Placental epithelial cell (primary cell): ENCODE measurements around the genes PDK4, TAC1 and BRI3.

GRCh38 chr7:95396619-95397397 lies 633 bp upstream of the PON3 start:
- CAGE, long polyA plus RNA, result no peak

DNA sequence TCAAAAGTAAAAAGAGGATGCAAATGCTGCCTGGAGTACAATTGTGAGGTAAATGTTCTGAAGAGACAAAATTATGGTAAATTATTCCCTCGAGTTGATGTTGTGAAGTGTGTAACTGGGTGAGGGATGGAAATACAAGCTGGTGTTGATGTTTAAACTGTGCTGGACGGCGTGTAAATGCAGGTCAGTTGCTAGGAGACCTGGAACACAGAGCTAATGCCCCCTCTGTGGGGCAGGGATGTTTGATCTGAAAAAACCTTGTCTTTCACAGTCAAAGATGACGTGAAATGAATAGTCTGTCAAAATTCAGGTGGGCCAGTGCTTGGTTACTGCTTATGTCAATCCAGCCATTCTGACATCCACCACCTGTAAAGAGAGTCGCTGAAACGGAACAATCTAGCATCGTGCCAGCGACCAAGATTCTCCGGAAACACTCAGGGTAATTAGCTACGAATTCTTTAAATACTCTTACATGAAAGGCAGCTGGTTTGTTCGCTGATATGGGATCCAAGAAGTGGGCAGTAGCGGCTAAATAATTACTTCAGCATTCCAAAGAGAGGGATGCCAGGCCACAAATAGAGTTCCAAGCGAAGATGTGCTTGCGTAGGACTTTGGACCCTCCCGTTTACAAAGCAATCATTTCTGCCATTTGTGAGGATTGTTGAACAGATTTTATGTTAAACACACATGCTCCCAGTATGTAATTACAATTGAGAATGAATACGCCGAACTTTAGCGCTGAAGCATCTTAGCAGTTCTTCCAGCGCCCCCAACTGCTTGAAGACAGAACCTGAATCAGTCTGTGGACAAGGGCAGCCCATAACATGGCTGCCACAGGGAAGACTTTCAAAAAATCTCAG lies 7.4 kb upstream of the ASB4 start:
- CAGE, long polyA plus RNA, result no peak

DNA sequence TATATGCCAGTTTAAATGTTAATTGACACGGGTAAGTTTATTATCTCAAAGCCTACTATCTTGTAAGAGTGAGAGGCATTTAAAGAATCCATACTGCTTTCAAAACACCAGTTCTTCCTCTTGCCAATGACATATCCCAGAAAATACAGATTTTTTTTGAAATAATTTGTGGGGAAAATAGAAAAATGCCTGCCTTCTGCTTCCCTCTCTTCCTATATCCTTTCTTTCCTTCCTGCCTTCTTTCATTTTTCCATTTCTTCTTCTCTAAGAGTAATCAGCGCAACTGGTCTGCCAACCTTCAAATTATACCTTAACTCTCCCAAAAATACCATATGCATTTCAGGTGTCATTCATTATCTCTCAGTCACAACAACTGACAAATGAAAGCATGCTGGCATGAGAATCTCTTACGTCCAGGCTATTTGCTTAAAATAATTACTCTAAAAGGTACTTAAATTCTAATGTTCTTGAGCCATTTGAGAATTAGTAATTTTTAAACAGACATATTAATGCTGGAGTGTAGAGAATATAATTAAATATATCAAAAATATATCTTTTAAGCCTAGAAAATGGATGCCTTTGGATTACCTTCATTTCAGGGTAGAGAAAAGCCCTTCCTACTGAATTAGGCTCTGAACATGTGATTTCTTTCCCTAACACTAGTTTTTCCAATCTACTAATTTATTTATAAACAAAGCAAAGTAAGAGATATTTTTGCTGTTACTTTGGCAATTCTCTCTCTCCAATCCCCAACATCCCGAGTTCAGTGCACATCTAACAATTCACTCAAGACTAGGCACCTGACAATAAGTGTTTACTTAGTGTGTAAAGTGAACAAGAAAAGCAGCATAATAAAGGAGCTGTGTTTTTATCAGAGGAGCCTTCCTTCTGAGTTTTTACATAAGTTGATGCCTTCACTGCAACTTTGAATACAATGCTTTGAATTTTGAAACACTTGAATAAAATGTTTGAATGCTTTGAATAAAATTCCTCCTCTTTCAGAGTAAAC lies 11.9 kb downstream of the PDK4 start:
- CAGE, long polyA plus RNA, result no peak

DNA sequence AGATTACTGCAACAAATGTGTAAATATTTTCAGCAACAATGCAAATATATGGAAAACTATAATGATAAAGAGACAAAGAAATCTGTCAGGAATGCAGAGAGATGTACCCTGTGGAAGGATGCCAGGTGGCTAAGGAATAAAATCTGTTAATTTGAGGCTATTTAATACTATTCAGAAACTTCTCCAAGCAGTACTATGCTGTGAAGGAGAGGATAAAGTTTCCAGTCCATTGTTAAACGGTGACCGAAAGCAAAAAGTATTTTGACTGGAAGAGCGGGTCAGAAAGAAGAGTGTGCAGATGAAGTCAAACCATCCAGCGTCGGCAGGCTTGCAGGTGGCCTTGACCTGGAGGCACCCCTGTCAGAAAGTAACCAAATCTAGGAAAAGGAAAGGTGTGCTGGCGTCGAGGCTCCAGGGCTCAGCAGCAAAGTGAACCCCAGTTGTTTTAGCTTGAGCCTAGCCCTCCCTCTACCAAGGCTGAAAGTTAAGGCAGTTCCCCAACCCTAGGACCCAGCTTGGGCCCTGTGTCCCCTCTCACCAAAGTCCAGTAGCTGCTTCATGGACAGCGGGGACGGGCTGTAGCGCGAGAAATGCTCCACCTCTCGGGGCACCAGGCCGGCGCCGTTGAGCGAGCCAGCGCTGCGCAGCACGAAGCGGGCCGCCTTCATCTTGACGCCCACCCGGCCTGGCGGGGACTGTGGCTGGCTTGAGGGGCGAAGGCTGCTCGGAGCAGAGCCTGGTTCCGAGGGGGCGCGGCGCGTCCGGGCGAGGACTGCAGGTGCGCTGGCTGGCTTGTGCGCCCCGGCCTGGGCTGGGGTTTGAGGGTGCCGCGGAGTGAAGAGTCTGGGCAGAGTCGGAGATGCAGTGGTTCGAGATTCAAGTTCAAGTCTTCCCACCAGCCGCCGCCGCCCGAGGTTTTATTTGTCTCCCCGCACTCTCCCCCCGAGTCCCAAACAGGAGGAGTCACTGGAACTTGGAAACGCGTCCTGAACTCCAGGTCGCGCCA lies at the start of gene PDK4:
PDK4 (minus strand) TSS at position 891 of the 1,006 bp plus-strand sequence.
- CAGE, long polyA plus RNA, result no peak

DNA sequence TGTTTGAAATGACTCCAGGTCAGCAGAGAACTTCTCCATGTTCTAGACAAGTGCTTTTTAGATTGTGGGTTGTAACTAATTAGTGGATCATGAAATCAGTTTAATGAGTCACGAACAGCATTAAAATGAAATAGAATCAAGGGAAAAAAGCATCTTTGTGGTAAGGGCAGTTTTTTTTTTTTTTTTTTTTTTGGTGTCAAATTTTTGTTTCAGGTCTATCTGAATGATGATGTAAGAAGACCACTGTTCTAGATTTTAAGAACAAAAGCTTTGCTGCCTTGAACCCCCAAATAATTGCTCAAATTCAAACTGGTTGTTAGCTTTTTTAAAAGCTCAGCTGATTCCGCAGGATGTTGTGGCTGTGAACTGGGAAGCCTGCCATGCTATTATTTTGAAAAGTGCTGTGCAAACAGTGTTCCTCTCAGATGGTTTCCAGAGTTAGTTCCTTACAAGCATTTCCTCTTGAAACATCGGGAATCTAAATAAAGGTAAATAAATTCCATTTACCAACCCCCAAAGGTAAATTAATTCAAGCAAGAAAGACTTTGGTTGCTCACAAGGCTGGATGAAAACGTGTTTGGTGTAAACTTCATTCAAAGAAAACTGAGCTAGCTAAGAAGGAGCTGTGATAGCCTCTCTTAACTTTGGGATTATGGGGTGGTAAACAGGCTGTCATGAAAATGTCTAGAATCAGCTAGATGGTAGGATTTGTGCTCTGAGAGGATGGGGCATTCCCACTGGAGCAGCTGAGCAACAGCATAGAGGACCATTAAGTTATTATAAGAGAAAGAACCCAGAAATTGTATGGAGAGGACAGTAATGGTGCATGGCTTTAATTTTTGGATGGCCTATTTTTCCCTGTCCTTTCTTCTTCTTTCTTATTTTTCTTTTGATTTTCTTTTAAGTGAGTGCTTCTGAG lies 13.3 kb upstream of the PDK4 start:
- CAGE, long polyA plus RNA, result no peak

- CAGE, long polyA plus RNA, result no peak
These were observed 11.6 kb downstream of the DYNC1I1 start for GRCh38 chr7:95784007-95784237.

DNA sequence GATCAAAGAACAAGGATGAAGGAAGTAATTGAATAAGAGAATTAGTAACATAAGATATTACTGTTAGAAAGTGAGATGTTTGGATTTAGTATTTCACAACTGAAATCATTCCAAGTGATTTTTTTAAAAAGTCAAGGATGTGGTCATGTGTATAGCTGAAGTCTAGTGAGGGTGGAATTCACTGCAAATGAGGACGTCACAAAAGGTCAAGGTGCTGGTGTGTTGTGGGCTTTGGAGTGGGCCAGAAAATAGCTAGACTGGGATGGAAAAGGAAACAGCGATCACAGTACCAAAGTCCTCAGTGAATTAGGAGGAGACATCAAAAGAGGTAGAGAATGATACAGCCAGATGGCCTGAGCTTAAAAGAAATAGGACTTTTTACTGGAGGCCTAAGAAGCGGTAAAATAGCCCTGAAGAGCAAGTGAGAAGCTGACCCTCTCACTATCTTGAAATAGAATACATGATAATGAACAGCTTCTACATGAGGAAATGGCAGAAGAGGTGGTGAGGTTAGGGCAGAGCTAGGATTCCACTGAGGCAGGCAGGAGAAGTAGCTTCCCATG lies 272.9 kb downstream of the DYNC1I1 start:
- CAGE, long polyA plus RNA, result no peak

DNA sequence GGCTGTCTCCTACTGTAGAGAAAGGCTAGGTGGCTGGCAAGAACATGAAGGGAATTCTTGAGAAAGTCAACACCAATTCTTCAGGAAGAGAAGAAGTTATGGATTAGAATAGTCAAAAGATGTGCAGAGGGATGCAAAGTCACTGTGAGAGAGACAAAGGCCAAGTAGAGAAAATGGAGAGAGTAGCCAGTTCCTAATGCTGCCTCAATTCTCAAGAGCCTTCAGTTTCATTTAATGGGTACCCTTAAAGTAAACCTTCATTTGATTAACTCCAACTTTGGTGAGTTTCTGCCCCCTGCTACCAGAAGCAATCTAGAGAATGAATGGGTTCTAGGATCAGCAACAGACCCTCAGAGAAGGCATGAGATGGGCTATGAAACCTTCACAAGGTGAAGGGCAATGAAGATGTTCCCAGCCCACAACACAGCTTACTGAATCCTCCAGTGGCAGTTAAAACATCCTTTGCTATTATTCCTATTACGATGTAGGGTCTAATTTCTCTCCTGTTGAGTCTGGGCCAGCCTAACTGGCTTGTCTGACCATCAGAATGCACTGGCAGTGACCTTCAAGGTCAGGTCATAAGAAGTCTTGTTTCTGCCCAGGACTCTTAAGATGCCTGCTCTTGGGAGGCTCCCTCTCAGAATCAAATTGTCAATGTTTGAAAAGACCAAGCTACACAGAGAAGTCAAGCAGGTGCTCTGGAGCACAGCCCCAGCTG lies 159.1 kb downstream of the SLC25A13 start:
- CAGE, long polyA plus RNA, result no peak

DNA sequence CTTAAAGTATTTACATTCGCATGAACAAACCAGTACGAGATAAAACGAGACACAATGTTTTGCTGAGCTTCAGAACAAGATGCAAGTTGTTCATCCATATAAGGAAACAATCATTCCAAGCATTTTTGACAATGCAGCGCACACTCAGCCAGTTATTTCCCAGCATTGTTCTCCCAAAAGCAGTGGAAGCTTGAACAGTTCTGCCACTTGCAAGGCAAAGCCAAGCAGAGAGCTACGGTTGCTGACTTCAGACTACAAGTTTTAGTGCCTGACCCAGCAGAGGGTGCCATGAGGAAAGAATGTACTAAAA lies 152.5 kb downstream of the SLC25A13 start:
- CAGE, long polyA plus RNA, result no peak

- CAGE, long polyA plus RNA, result no peak
These were observed 142.5 kb downstream of the SLC25A13 start for GRCh38 chr7:96179347-96179893.

- CAGE, long polyA plus RNA, result no peak
These were observed 79.4 kb upstream of the SLC25A13 start for GRCh38 chr7:96401245-96401679.

DNA sequence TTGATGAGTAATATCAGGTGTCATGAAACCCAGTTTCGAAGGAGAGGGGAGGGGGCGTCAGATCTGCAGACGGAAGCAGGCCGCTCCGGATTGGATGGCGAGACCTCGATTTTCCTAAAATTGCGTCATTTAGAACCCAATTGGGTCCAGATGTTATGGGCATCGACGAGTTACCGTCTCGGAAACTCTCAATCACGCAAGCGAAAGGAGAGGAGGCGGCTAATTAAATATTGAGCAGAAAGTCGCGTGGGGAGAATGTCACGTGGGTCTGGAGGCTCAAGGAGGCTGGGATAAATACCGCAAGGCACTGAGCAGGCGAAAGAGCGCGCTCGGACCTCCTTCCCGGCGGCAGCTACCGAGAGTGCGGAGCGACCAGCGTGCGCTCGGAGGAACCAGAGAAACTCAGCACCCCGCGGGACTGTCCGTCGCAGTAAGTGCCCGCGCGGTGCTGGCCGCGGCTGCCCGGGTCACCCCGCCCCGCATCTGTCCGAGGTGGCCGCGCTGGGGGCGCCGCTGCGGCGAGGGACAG lies at the start of gene TAC1:
TAC1 (plus strand) TSS at position 321 of the 529 bp plus-strand sequence.
- CAGE, long polyA plus RNA, result no peak

DNA sequence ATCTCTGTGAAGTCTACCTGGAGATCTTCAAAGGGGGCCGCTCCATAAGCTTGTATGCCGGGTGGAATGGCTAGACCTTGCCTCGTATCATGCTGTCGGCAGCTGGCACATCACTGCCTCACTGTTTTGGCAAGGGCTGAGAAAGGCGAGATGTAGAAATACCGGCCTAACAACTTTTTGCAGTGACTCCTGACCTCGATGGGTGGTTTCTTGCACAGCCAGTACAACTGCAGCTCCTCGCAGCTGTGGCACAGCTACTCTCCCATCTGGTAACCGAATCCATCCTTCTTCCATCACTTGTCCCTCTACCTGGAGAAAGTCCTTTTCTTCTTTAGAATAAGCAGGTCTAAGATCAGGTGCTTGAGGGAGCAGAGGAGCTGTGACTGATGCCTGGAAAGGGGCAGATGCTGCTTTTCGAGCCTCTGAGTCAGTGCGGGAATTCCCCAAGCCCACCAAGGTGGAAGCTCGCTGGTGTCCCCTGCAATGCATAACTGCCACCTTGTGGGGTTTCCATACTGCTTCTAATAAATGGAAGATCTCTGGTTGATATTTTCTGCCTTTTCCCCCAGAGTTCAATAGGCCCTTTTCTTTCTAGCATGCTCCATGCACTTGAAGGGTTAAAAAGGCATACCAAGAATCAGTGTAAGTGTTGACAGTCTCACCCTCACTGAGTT lies 38.3 kb downstream of the OCM2 start:
- CAGE, long polyA plus RNA, result no peak

- CAGE, long polyA plus RNA, result no peak
These were observed 8.7 kb upstream of the BHLHA15 start for GRCh38 chr7:98202336-98203090.

DNA sequence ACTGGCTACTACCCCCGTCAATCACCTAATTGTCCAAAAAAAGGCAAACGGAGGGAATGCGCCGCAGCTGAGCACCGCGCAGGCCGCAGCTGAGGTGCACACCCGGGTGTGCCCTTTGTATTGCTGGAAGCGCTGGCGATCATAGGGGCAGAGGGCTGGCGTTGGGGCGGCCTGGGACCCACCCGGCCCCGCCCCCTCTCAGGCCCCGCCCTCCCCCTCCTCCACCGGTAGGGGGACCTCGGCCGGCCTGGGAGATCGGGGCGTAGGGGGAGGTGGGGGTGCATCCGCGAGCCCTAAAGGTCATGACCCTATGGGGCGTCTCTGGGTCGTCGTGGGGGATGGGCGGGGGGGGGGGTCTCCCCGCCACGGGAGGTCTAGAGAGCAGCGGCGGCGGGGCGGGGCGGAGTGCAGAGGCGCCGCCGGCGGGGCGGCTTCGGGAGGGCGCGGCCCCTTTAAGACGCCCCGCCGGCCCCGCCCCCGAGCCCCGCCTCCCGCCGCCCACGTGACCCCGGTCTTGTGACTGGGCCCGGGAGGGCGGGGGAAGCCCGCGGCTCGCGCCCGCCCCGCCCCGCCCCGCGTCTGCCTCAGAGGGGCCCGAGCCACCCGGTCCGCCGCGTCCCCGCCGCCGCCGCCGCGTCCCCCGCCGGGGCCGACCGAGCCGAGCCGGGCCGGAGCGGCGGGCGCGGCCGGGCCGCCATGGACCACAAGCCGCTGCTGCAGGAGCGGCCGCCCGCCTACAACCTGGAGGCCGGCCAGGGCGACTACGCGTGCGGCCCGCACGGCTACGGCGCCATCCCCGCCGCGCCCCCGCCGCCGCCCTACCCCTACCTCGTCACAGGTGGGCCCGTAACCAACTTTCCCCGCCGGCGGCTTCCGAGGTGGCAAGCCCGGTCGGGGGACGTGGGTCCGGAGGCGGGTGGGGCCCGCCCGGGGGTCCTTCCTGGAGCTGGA lies at the start of gene BRI3:
BRI3 (plus strand) TSS at position 587 of the 951 bp plus-strand sequence.
- CAGE, long polyA plus RNA, result no peak

DNA sequence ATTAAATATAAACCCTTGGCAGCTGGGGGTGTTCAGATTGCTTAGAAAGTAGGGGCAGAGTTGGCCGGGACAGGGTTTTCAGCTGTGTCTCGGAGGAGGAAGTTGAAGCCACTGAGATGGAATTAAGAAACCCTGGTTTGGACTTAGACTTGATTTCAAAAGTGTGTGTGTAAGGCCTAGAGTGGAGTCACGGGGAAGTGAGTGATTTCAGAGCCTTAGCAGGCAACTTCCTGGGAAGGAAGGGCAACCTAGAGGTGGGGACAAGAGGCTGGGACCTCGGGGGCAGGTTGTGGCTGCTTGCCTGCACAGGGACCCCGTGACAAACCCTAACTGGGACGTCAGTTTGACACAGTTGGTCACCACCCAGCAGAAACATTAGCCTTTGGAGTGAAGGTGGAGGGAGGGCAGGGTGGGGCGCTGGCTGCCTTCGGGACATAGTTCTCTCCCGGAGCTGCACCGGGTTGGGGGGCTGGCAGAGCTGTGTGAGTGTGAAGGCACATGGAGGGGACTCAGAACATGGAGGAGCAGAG lies 1.7 kb downstream of the BRI3 start:
- CAGE, long polyA plus RNA, result no peak

DNA sequence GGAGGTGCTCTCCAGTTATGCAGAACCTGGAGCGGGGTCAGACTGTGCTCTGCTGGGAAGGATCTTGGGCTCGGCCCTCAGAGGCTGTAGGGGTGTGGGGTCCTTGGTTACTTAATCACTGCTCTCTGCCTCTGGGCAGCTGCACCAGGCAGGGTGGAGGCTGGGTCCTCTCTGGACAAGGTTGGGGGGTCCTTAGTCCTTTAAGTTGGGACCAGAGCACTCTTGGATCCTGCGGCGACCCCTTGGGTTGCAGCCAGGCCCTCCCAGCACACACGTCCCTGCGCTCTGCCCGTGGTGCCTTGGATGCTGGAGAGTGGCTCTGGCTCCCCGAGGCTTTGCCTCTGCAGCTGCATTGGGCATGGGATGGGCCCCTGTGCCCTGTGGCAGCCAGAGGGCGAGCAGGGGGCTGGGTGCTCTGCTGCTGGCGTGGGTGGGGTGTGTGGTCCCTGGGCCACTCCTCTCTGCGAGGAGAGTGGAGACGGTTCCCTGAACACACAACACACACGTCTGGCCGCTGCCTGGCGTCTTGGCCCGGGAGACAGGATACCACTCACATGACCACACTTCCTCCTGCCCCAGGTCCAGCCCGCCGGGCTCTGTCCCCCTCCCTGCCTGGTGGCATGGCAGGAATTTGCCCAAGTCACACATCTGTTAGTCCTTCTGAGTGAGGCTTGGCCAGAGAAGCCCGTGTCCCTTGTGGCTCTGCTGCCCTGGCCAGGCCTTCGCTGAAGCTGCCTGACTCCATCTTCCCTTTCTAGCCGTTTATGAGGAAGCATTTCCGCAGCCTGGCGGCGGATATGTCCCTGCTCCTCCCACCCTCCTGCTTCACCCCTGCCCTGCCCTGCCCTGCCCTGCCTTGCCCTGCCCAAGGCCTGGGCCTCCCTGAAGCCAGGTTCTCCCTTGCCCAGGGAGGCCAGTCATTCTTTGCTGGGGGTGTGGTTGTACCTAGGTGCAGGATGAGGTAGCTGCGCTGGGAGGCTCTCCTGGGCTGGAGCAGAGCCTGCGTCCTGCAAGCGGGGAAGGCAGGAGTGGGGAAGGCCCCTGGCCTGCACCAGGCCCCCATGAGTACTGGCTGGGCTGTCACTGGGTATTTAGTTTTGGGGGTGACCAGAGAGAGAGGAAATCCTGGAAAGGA lies 2.9 kb downstream of the BRI3 start:
- CAGE, long polyA plus RNA, result no peak

- CAGE, long polyA plus RNA, result no peak
These were observed 7.8 kb downstream of the BRI3 start for GRCh38 chr7:98289110-98289854.

DNA sequence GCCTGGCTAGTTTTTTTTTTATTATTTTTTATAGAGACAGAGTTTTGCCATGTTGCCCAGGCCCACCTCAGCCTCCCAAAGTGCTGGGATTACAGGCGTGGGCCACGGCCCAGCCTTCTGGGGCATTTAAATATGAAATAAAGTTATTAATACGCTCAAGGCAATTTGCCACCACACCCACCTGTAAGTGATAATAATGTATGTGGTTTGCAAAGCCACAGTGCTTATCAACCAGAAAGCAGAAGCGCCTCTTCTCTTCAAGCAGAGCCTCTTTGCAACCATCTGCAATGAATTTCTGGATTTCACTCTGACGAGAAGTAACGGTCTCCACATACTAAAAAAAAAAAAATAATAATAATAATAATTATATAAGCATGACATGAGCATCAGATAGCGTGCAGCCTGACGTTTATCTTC lies 33.8 kb downstream of the BRI3 start:
- CAGE, long polyA plus RNA, result no peak

- CAGE, long polyA plus RNA, result no peak
These were observed 46.1 kb downstream of the BAIAP2L1 start for GRCh38 chr7:98354462-98355613.